ENCODE data around the genes DCAF12L2 and UTP14A.

GRCh38 chrX:126165712-126166607, at the start of gene DCAF12L2:
Gene DCAF12L2 (minus strand): TSS chrX:126166289.
- PRO-cap: no peak

- PRO-cap: no peak
These were observed 63.0 kb upstream of the PRR32 start for GRCh38 chrX:126756470-126756890.

GRCh38 chrX:127654656-127655093, 397.5 kb downstream of the ACTRT1 start:
- PRO-cap: no peak

GRCh38 chrX:129577442-129577923, 37.4 kb downstream of the OCRL start:
- PRO-cap: no peak

- PRO-cap: no peak
These were observed 10.3 kb upstream of the SASH3 start for GRCh38 chrX:129769285-129769994.

GRCh38 chrX:129776667-129777689, 2.8 kb upstream of the SASH3 start:
- PRO-cap: bidirectional peak, plus-strand start at chrX:129777498, minus-strand start at chrX:129777387

- PRO-cap: no peak
These were observed 19.2 kb downstream of the SASH3 start for GRCh38 chrX:129798851-129799471.

GRCh38 chrX:129905551-129906318, at the start of gene UTP14A:
Gene UTP14A (plus strand): TSS chrX:129906164.
- PRO-cap: bidirectional peak, plus-strand start at chrX:129906189, minus-strand start at chrX:129906041

GRCh38 chrX:129981075-129981533, 1.3 kb upstream of the BCORL1 start:
- PRO-cap: no peak

GRCh38 chrX:130015760-130016365, 33.4 kb downstream of the BCORL1 start:
- PRO-cap: no peak

DNA sequence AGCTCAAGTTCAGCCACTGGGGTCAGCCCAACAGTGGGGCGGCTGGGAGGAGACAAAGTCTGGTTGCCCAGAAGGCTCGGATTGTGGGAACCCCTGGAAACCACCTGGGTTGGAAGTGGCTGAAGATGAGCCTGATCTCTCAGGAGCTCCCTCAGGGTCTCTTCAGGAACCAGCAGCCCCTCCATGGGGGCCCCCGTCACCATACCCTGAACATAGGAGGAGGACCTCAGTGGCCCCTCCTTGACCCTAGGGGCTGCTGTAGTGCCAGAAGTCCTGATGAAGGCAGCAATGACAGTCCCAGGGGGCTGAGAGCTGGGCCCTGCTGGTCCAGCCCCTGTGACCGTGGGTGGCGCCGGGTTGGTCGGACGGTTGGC, 43.4 kb downstream of the ELF4 start:
- PRO-cap: no peak

- PRO-cap: no peak
These were observed 15.8 kb downstream of the ENOX2 start for GRCh38 chrX:130887067-130887810.

DNA sequence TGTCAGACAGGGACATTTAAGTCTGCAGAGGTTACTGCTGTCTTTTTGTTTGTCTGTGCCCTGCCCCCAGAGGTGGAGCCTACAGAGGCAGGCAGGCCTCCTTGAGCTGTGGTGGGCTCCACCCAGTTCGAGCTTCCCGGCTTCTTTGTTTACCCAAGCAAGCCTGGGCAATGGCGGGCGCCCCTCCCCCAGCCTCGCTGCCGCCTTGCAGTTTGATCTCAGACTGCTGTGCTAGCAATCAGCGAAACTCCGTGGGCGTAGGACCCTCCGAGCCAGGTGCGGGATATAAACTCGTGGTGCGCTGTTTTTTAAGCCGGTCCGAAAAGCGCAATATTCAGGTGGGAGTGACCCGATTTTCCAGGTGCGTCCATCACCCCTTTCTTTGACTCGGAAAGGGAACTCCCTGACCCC, 38.1 kb downstream of the IGSF1 start:
- PRO-cap: no peak

GRCh38 chrX:131729163-131729904, 185.5 kb downstream of the OR13H1 start:
- PRO-cap: no peak

DNA sequence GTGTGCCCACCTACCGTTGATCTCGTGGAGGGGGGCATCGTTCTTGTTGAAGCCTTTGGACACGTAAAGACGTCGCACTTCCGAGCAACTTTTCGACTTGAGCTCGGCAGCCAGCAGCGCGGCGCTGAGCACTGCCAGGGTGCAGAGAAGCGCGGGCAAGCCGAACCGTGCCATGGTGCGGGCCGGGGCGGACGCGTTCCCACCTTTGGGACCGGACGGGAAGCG, 585 bp downstream of the GPC4 start:
- PRO-cap: no peak

DNA sequence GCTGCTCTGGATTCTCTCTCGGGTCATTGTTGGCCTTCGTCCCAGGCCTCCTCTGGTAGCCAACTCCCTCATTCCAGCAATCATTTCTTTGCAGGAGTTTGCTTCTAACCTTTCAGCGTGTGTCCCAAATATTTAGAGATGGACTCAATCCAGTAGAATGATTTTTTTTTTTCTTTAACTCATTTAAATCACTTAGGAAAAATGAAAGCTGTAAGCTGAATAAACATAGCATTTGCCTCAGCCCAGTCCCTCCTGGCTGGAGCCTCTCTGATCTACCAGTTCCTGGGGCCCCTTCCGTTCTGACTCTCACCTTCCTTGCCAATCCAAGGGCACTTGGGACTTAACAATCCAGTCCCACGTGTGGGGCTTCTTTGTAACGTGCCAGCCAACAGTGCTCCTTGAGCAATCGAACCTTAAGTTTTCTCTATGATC, 80.3 kb upstream of the GPC4 start:
- PRO-cap: bidirectional peak, plus-strand start outside the sequence, minus-strand start at position 301 of the sequence

- PRO-cap: no peak
These were observed 234.3 kb upstream of the GPC4 start for GRCh38 chrX:133649443-133650117.

DNA sequence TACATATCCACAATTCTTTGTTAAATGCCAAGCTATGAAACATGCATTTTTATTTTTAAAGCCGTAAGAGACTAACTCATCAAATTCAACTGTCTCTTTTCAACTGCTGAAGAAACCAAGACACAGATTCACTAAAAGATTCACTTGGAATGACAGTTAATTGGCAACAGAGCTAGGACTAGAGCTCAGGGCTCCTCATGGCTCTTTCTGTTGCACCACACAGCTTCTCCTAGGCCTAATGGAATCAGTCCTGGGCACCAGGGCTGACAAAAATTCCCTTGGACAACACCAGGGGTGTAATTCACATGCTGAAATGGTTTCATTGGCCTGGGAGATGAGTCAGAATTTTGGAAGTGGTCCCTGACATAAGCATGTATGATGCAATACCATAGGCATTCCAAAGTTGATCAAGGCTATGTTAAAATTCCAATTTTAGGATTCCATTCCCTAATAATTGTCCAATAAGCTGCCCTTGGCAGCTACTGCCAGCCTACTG, 54.4 kb downstream of the PLAC1 start:
- PRO-cap: no peak

GRCh38 chrX:134670469-134670854, 12.2 kb upstream of the PLAC1 start:
- PRO-cap: no peak

DNA sequence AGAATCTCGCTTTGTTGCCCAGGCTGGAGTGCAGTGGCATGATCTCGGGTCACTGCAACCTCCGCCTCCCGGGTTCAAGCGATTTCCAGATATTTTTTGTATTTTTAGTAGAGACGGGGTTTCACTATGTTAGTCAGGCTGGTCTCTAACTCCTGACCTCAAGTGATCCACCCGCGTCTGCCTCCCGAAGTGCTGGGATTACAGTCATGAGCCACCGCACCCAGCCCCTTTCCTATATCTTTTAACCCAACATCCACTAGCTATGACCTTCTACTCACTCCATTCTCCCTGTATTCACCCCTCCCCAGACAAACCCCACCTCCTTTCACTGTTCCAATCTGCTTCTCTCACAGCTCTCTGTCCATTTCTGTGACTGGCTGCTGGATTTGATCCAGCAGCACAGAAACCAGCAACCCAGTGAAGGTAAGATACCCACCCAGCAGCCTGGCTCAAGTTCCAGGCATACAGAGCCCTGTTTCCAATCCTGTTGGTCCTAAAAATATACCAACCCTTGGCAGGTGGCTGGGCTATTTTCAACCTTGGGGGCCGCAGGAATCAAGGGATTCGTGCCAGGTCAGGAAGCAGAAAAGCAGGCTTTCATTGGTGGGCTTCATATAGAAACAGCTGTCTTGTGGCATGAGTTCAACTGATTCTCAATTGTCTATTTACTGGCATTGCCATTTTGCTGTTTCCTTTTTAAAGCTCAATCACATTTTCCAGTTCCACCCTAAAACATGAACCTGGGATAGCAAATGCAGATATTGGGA, 18.8 kb upstream of the MOSPD1 start:
- PRO-cap: no peak